Measurements from ENCODE around the gene APP.

- PRO-cap: no peak
These were observed 373.7 kb upstream of the CXADR start for GRCh38 chr21:17139194-17139411.

DNA sequence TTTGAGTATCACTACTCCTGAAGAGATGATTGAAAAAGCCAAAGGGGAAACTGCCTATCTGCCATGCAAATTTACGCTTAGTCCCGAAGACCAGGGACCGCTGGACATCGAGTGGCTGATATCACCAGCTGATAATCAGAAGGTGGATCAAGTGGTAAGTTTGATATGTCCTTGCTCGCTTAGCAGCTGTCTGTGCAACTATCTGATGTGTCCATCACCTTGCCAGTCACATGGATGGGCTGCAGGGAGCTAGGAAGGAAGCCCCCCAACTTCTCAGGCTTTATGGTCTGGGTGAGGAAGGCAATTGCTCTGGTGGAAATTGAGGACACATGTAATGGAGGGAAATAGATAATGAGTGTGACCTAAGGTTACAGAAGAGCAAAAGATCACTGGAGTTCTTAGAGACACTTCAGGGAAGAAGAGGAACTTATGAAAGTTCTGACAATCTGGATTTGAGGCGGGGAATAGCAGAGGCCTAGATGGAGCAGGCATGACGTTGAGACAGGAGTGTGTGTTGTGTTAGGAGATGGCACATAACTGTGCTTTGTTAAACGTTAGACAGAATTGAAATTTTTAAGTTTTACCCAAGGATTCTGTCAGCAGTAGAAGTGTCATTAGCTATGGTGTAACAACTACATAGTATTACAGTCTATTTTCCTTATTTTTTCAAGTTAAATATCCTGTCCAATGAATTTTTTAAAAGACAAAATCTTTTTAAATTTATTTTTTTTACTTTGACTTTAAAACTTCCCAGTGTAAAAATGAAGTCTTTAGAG, 34.4 kb downstream of the CXADR start:
- PRO-cap: no peak

DNA sequence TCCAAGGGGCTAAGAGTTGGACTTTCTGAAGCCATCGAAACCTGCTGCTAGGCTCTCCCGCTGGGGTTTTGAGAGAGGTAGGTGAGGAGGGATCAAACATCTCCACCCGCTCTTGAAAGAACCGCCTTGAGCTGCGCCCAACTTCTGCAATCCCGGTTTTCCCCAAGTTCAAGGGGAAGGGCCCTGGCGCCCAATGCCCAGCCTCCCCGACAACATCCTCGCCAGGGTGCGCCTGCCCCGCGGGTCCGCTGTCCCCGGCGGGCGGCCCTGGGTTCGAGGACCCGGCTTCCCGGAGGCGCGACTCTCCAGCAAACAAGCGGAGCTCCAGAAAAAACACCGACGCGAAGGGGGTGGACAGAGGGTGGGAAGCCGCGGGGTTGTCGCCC, 697 bp downstream of the BTG3 start:
- PRO-cap: no peak

GRCh38 chr21:17775318-17775672, 43.9 kb downstream of the C21orf91 start:
- PRO-cap: no peak

- PRO-cap: no peak
These were observed 43.3 kb downstream of the C21orf91 start for GRCh38 chr21:17775826-17776359.

GRCh38 chr21:18661231-18661430, 257.5 kb upstream of the TMPRSS15 start:
- PRO-cap: no peak

- PRO-cap: no peak
These were observed 1098.6 kb upstream of the NCAM2 start for GRCh38 chr21:19899560-19900129.

DNA sequence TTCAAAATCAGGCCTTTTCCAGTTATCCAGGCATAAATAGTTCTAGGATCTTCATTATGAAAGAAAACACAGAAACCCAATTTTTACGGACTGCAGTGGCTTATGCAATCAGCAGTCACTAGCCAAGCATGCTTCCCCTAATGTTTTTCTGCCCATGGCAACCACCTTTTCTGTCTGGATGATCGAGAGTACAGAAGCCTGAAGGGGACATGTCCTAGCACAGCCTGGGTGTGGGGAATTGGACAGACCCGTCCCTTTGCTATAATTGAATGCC, 29.8 kb upstream of the NCAM2 start:
- PRO-cap: no peak

DNA sequence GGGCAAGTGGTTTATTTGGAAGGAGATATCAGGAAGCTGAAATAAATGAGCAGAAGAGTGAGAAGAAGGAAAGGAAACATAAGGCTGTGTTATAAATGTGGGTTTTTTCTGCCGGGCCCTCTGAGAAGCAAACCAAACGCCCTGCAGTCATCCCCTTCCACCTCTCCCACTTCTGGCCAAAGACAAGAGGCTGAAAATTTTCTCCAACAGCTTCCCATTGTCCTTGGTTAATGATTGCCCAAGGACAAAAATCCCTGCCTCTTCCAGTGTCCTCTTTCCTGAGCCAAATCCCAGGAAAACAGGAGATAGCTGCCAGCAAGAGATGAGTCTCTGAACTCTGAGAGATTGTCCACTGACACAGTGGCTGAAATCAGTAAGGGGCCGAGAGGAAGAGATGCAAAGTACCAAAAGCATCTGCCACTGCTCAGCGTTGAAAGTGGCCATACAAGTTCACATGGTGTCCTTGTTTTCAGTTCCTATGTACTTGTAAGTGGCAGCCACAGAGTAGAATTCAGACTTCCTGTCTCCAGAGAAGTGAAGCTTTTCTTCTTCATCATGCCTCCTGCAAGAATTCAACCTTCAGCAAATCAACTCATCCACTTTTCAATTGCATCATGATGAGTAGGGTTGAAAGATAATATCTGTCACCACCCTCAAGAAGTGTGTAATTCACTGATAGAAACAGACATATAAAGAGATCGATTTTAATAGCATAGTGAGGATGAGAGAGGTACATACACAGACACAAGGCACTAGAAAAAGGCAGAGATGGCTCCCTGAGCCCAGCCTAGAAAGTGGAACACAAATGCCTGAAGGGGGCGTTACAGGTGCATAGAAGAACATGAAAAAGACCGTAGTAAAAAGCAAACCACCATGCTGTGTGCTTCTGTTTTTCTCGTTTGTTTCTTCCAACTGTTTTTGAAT, 185.9 kb downstream of the MRPL39 start:
- PRO-cap: no peak

GRCh38 chr21:25457377-25457935, 149.8 kb downstream of the MRPL39 start:
- PRO-cap: no peak

GRCh38 chr21:25898725-25899014, 163.9 kb downstream of the GABPA start:
- PRO-cap: no peak

DNA sequence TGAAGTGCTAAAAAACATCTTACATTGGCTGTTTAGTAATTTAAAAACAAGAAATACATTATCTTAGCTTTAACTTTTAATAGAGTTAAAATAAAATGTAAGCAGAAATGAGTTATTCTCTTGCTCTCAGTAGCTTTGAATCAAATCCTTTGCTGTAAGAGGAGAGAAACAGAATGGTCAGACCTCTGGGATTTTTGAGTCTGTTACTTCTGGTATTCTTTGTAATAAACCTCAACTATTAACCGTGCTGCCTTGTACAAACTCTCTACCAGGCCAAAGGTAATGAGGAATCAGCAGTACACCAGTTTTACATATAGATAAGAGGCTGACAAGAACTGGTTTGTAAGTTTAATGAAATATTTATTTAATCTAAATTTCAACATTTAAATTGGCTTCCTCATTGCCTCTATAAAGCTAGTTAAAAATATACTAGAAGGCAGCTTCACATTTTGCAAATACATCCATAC, 172.7 kb downstream of the GABPA start:
- PRO-cap: no peak

GRCh38 chr21:25911518-25912099, 176.8 kb downstream of the GABPA start:
- PRO-cap: no peak

DNA sequence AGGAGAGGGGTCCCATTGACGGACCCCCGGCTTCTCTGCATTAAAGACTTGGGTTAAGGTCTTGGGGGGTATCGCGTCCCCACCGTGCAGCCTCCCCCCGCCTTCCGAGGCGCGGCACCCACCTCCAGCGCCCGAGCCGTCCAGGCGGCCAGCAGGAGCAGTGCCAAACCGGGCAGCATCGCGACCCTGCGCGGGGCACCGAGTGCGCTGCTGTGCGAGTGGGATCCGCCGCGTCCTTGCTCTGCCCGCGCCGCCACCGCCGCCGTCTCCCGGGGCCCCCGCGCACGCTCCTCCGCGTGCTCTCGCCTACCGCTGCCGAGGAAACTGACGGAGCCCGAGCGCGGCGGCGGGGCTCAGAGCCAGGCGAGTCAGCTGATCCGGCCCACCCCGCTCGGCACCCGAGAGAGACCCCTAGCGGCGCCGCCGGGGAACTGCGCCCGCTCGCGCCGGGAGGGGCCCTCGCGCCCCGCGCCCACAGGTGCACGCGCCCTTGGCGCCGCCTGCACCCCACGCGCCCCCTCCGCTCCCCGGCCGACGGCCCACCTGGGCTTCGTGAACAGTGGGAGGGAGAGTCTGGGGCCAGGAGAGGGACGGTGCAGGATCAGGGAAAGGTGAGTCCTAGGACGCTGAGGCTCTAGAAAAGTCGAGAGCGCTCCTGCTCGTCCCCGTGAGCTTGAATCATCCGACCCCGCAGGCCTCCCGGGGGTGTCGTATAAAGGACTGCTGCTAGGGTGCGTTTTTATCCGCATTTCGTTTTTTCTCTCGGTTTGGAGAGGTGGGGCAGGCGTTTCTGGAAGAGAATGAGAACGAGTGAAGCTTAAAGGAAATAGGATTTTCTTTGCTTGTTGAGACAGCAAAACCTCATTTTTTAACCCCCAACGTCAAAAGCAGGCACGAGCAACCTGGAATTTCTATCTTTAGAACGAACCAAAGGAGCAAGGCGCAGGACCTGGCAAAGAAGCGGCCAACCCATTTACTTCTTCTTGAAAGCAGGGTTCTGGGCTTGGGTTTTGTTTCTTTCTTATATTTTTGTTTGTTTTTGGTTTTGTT, at the start of gene APP:
Gene APP, minus strand, starts transcription at position 329 of the 1,050 bp plus-strand sequence.
- PRO-cap: bidirectional peak, plus-strand start at position 440 of the sequence, minus-strand start at position 326 of the sequence

GRCh38 chr21:26555590-26556043, 17.5 kb downstream of the CYYR1 start:
- PRO-cap: no peak

DNA sequence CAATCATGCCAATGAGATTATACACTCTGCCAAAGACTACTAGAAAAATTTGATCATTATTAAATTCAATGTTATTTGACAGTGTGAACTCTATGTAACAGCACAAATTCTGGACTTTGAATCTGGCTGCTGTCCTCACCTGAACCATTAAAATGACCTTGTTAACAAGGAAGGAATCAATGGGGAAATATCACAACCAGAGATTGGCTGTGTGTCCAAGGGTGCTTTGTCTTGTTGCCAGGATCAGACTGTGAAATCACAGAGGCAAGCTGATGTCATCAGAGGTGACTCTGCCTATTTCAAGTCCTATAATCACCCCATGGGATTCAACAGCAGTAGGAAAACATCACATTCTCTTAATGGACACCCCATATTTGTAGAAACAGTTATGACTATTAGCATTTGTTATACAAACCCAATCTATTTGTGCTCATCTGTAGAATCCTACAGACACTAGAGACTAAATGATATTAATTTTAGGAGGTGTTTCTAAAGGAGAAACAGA, 46.8 kb downstream of the ADAMTS5 start:
- PRO-cap: no peak

DNA sequence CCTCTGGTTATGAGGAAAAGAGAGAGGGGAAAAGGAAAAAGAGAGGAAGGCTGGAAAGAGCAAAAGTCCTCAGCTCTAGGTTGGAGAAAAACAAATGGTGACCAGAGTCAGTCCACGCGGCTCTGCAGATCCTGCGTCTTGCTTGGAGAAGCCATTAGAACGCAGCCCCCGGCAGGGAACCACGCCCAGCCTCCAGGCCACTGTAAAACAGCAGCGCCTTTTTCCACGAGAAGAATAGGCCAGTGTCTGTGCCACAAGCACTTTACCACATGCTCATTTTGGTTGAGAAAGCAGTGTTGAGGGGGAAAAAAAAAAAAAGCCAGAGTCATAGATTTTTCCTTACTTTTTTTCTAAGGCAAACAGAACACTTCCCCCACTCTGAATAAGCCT, 846.9 kb upstream of the ADAMTS5 start:
- PRO-cap: no peak

- PRO-cap: no peak
These were observed 153.4 kb downstream of the N6AMT1 start for GRCh38 chr21:28731746-28732130.

GRCh38 chr21:28865462-28865804, 19.7 kb downstream of the N6AMT1 start:
- PRO-cap: no peak

GRCh38 chr21:28865809-28866284, 19.3 kb downstream of the N6AMT1 start:
- PRO-cap: no peak